ENCODE measurements around a stretch of chr20.

GRCh38 chr20:57682315-57683147, 27.3 kb downstream of the PMEPA1 start:
- PRO-cap, 4 experiments = no peak in any of the 4 experiments
- RAMPAGE, long total RNA, 2 experiments = no peak in any of the 2 experiments

- PRO-cap, 4 experiments = no peak in any of the 4 experiments
- RAMPAGE, long total RNA, 2 experiments = no peak in any of the 2 experiments
These were observed 23.5 kb downstream of the PMEPA1 start for GRCh38 chr20:57686080-57686997.

DNA sequence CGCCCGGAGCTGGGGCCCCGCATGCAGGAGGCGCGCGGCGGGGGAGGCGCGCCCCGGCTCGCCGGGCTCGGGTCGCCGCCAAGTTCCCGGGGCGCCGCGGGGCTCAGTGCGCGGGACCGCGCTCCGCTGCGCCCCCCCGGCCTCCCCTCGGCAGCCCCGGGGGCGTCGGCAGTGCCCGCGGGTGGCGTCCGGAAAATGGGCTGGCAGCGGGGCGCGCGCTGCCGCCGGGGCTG, 250 bp downstream of the PMEPA1 start:
- PRO-cap, 4 experiments = no peak in any of the 4 experiments
- RAMPAGE, long total RNA, 2 experiments = no peak in any of the 2 experiments

DNA sequence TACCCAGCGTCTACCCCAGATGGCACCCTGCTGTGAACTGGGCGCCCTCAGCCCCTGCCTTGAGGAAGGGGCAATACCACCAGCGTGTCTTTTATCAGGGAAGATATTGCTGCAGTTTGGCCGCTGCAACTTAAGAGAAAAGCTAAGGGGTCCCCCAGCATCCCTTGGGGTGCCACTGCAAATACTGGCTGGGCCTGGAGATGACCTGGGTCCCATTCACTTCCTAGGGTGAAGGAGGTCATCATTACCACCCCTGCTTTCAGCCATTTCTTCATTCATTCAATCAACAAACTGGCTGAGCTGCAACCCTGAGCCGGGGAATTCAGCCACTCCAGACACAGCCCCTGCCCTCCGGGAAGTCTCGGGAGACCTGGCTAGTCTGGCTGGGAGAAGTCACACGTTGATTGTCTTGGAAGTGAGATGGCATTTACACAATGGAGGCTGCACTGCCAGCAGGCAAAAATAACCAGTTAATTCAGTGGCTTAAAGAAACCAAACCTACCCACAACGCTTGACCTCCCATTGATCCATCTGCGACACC, 1.9 kb upstream of the PMEPA1 start:
- PRO-cap, 4 experiments = no peak in any of the 4 experiments
- RAMPAGE, long total RNA, 2 experiments = no peak in any of the 2 experiments

DNA sequence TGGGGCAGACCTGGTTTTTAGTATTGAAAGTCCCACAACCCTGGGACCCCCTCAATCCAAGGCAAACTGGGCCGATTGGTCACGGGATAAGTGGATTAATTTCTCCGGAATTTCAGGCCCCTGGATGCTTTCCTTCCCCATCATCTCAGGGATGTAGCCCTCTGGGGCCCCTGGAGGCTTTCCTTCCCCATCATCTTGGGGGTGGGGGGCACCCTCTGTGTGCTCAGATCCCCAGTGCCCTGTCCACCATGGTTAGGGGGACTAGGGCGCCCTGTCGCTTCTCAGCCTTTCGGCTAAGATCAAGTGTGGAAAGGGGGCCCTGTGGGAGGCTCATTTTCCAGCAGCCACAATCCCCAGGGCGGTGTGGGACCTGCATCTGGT, 64.1 kb upstream of the PMEPA1 start:
- PRO-cap, 4 experiments = peak in 1 of 4 experiments; most common plus-strand start position 275 of the sequence (in 1)
- RAMPAGE, long total RNA, 2 experiments = no peak in any of the 2 experiments

GRCh38 chr20:57987580-57988053, 163.1 kb upstream of the C20orf85 start:
- PRO-cap, 4 experiments = no peak in any of the 4 experiments
- RAMPAGE, long total RNA, 2 experiments = no peak in any of the 2 experiments

DNA sequence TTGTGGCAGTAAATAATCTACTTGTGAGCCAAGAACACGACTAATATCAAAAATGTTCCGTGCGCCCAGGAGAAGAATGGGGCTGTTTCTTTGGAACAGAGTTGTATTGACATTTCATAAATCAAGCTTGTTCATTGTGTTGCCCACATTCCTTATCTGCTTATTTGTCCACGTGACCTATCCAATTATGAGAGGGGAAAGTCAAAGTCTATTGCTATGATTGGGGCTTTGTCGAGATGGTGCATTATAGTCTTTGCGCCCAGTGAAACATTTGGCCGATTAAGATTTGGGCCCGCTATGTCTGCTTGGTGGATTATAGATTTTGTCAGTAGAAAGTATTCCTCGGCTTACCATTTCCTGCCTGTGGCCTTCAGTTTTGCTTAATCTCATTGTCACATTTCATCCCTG, 65.6 kb upstream of the C20orf85 start:
- PRO-cap, 4 experiments = no peak in any of the 4 experiments
- RAMPAGE, long total RNA, 2 experiments = no peak in any of the 2 experiments

GRCh38 chr20:58132925-58133512, 17.7 kb upstream of the C20orf85 start:
- PRO-cap, 4 experiments = no peak in any of the 4 experiments
- RAMPAGE, long total RNA, 2 experiments = no peak in any of the 2 experiments

DNA sequence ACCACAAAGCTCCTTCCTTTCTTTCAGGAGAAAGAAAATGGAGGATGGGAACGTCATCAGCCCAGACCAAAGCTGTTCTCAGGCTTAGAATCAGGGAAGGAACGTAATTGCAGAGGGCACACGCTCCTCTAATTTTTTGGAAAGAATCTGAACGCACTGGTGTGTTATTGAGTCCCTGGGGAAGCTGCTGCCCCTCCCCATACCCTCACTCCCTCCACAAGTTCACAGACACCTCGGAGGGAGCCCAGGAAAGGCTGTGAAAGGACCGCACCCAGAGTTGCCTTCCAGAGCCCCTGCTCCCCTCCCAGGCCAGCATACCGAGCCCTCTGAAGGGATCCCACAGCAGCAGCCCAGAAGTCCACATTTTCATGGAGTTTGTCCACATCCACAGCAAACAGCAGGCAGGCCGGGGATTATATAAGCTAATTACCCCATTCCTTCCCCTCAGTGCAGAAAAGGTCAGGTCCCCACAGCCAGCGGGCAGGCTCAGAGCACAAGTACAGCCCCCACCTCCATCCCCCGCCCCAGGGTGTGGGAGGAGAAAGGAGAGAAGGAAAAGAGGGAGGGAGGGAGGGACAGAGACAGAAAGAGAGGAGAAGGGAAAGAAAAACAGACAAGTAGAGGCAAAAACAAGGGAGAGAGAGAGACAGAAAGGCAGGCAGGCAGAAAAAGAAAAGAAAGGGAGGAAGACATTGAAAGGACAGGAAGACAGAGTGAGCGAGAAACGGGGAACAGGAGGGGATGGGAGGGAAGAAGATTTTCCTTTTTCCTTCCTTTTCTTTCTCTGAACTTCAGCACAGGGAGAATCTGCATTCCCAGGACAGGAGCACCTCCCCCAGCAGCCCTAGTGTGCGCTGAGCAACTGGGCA, 24.2 kb downstream of the C20orf85 start:
- PRO-cap, 4 experiments = no peak in any of the 4 experiments
- RAMPAGE, long total RNA, 2 experiments = no peak in any of the 2 experiments

DNA sequence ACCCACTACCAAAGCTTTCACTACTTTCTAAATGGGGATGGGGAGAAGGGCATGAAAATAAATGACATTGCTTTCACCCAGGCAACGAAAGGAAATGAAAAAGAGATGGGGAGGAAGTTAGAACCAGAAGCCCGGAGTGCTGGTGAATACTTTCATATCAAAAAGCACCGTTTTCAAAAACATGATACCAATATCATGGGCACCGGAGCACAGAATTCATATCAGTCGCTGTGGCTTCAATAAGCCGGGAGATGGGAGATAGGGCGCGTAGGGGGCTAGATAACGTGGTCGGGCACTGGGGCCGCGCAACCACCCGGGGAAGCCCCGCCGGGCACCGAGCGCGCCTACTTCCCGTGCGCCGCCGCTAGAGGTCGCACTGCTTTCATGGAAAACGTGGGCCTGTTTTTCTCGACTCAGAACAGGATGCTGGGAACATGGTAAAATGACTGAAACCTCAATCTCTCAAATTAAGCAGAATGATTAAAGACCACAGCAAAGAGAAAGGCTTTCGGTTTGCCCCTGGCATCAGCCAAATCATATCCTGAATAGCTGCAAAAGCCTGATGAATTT, 8.5 kb upstream of the ANKRD60 start:
- PRO-cap, 4 experiments = no peak in any of the 4 experiments
- RAMPAGE, long total RNA, 2 experiments = no peak in any of the 2 experiments

DNA sequence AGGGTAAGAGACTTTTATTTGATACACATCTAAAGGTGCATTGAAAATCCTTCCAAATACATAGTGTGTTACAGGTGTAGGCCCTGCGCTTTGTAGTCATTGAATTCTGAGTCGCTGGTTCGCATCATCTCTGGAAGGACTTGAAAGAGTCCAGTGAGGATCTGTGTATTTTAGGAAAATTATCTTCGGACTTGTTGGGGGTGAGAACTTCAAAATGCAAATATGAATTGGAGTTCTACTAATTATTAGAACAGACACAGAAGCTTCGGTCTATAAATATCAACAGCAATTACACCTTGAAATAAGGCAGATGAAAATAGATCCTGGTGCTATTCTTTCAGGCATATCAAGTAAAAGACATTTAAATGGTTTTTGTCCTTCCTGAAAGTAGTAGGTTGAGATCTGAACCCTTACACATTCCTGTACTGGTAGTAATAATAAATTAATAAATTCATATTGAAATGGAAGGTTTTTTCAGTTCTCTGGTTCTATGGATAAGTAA, 1.7 kb downstream of the RAB22A start:
- PRO-cap, 4 experiments = no peak in any of the 4 experiments
- RAMPAGE, long total RNA, 2 experiments = no peak in any of the 2 experiments

DNA sequence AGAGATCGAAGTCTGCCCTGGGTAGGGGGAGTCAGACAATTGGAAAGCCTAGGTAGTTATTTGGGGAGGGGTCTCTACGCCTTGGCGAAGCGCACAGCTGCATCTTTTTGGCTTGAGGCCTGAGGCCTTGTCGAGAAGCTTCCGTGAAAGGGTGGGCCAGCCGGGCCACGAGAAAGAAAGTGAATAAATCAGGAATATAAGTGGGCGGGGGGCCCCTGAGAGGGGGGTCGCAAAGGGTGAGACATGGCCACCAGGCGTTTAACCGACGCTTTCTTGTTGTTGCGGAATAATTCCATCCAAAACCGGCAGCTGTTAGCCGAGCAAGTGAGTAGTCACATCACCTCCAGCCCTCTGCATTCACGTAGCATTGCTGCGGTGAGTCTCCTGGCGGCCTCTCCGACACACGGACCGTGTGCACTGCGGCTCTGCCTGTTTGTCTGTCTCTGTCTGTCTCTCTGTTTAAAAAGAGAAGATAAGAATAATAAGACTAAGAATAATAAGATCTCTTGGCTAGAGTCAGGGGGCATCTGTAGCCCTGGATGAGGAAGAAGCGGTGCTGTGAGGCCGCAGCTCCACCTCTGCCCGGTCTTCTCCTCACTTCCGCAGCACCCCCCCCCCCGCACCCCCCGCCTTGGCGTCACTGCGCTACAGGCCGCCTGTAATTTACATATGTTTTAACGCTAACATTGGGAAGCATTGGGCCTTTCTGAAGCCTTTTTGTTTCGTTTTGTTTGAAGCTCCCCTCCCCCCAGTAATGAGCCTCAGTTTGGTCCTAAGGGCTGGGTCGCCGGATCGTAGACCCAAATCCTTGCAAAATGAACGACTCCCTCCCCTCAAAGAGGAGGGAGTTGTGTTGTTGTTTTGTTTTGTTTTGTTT, 919 bp downstream of the STX16 start:
- PRO-cap, 4 experiments = peak in 4 of 4 experiments; most common plus-strand start position 764 of the sequence (in 4); most common minus-strand start position 353 of the sequence (in 4)
- RAMPAGE, long total RNA, 2 experiments = no peak in any of the 2 experiments

DNA sequence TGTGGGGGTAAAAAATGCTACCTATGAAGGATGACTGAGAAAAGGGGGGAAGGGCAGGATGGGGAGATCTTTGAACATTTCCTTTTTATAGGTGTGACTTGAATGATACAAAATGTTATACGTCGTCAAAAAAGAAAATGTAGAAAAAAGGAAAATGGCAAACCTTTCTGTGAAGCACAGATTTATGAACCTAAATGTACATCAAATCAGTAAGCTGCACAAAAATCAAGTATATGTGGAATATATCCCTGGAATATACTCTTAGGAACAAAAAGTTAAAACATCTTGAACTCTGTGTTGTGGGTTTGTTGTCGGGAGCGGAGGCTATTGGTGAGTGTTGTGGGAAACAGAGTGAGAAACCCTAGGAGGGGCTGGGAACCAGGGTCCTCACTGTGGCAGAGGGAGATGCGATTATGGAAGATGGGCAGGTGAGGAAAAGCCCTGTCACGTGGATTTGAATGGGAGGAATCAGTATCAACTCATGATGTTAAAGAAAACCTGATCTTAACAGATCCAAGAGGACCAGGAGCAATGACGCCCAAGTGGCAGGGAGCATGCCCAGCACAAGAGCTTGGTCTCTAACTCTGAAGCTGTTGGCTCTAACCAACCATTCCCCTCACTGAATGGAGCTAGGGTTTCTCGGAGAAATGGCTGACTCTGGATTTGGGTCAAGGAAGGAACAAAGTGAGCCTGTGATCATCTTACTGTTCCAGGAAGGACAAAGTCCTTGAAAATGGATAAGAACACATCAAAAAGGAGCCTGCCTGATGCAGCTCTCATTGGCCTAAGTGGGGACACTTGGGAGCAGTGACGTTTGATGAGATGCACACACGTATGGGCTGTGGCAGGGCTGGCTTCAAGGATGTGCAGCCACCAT, 7.0 kb upstream of the NPEPL1 start:
- PRO-cap, 4 experiments = no peak in any of the 4 experiments
- RAMPAGE, long total RNA, 2 experiments = no peak in any of the 2 experiments

GRCh38 chr20:58839374-58839994, 51.7 kb upstream of the GNAS start:
- PRO-cap, 4 experiments = no peak in any of the 4 experiments
- RAMPAGE, long total RNA, 2 experiments = no peak in any of the 2 experiments

DNA sequence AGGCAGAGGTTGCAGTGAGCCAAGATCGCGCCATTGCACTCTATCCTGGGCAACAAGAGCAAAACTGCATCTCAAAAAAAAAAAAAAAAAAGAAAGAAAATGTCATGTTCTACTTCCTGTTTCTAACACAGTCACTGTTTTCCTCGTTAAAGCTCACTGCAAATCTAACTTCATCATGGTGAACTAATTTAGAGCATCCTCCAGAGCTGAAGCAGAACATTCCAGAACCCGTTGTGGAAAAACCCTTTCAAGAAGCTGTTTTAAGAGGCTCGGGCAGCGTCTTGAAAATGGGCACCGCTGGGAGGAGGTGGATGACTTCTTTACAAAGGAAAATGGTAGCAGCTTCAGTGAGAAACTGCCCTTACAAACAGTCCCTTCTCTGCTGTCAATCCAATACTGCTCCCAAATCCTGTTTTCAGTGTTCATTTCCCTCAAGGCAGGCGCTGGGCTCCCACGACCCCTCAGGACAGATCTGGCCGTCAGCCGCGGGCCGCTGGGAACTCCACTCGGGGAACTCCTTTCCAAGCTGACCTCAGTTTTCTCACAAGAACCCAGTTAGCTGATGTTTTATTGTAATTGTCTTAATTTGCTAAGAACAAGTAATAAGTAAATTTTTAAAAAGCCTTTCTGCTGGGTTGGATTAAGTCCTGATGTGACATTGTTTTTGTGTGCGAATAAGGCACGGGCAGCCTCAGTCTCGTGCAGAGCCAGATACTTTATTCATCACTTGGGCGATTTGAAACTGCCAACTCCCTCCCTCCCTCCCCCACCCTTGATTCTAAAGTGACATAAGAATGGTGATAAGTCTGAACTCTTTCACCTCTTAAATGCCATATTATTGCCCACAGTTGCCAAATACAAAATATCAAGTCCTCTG, 12.3 kb downstream of the CTSZ start:
- PRO-cap, 4 experiments = no peak in any of the 4 experiments
- RAMPAGE, long total RNA, 2 experiments = no peak in any of the 2 experiments

DNA sequence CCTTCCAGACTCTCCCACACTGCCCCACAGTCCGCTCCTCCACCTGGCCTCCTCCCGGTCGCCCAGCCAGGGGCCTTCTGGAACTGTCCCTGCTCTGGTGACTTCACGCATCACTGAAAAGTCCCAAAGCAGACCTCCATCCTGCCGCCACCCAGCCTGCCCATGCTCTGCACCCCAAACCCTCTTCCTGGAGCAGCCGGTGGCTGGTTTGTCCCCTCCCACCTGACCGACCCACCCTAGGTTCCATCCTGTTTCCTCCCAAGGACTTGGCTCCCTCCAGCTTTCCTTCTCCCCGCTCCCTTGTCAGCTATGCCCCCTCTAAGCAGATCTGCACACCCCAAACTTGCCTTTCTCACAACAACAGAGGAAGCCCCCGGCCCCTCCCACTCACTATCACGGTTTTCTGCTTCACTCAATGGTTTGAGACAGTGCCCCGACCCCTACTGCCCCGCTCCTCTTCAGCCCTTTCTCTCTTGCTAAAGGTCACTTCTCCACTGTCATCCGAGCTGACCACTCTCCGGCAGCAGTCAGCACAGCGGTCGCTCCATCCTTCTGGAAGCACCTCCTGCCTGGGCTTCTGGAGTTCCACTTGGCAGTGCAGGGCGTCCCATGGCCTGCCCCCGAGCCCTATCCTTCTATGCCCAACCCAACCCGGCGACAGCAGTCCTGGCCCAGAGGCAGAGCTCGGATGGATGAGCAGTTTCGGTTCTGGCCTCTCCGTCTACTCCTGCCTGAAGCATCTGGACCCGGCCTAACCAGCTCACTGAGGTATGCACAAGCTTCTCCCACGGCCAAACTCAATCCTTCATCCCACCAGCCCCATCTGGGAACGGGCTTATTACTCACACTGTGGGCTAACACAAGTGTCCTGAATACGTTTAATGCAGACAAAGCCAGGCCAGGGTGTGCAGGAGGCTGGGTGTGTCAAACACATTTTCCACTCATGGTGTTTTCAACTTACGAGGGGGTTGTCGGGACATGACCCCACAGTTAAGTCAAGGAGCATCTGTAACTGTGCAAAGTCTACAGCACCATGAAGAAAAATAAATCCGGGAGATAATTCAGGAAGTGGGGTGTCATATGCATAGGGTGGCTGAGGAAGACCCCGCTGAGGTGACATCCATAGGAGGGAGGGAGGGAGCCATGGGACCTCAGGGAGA, 4.1 kb downstream of the CTSZ start:
- PRO-cap, 4 experiments = no peak in any of the 4 experiments
- RAMPAGE, long total RNA, 2 experiments = no peak in any of the 2 experiments

DNA sequence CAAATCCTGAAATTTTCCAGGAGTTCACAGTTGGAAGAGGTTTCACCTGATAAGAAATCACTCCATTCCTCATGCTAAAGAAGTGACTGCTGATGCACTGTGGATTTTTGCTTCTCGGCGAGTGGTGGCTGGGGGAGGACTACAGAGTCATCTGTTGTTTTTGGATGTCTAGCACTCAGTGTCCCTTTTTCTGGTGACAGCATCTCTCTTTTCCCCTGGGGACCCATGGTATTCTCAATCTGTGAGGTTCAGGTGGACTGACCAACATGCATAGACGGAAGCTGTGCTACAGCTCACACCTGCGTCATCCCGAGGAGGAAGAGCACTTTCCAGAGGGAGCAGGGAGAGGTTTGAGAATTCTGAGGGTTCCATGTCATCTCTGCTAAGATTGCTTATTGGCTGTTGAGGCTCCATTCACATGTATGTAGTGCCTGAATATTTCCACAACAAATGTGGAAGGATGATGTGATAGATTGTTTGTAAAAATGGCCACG, 42.7 kb upstream of the ZNF831 start:
- PRO-cap, 4 experiments = no peak in any of the 4 experiments
- RAMPAGE, long total RNA, 2 experiments = no peak in any of the 2 experiments

DNA sequence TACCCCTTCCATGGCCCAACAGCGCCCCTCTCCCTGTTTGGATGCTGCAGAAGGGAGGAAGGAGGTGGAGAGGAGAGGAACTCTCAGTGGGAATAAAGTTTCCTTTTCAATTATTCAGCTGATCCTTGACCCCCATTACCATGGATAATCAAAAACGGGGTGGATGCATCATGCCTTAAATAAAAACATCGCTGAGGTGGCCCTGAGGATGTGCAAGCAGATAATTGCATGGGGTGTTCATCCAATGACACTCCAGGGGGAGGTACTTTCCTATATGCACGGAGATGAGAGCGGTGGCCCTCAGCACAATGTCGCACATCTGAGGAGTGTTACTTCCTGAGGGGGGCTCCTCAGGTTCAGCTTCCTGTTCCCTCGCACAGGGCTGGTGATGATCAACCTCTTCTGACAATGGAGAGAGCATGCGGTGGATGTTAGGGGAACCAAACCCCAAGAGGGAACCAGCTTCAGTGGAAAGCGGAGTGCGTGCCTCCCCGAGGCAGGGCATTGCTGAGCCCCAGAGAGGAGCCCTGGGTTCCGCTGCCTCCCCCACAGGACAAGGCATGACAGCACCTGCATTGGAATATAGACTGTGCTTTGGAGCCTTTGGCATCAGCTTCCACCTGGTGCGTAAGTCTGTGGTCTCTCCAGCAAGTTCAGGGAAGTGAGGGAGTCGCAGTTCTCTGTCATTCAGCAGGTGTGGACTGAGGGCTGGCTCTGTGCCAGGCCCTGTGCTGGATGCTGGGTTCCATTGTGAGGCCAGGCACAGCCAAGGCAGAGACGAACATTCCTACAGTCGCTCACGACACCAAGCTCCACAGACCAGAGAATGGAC, 4.1 kb upstream of the ZNF831 start:
- PRO-cap, 4 experiments = peak in 1 of 4 experiments; most common plus-strand start position 379 of the sequence (in 1)
- RAMPAGE, long total RNA, 2 experiments = no peak in any of the 2 experiments

GRCh38 chr20:59160745-59160976, 3.0 kb upstream of the ZNF831 start:
- PRO-cap, 4 experiments = no peak in any of the 4 experiments
- RAMPAGE, long total RNA, 2 experiments = no peak in any of the 2 experiments

GRCh38 chr20:59221893-59223098, 58.7 kb downstream of the ZNF831 start:
- PRO-cap, 4 experiments = no peak in any of the 4 experiments
- RAMPAGE, long total RNA, 2 experiments = no peak in any of the 2 experiments